Esophagus squamous epithelium (tissue), 4 donors: ENCODE measurements around a stretch of chr10.

DNA sequence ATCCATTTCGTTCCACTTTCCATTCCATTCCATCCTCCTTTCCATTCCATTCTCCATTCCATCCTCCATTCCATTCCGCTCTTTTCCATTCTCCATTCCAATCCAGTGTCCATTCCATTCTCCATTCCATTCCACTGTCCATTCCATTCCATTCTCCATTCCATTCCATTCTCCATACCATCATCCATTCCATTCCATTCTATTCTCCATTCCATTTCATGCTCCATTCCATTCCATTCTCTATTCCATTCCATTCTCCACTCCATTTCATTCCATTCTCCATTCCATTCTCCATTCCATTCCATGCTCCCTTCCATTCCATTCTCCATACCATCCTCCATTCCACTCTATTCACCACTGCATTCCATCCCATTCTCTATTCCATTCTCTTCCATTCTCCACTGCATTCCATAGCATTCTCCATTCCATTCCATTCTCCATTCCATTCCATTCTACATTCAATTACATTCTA, 80.9 kb downstream of the NSUN6 start:
- PRO-cap: no peak
- RAMPAGE, long total RNA, 4 experiments: no peak in any of the 4 experiments

- PRO-cap: no peak
- RAMPAGE, long total RNA, 4 experiments: no peak in any of the 4 experiments
Observed at GRCh38 chr10:18618890-18619466, 32.4 kb downstream of the NSUN6 start.

DNA sequence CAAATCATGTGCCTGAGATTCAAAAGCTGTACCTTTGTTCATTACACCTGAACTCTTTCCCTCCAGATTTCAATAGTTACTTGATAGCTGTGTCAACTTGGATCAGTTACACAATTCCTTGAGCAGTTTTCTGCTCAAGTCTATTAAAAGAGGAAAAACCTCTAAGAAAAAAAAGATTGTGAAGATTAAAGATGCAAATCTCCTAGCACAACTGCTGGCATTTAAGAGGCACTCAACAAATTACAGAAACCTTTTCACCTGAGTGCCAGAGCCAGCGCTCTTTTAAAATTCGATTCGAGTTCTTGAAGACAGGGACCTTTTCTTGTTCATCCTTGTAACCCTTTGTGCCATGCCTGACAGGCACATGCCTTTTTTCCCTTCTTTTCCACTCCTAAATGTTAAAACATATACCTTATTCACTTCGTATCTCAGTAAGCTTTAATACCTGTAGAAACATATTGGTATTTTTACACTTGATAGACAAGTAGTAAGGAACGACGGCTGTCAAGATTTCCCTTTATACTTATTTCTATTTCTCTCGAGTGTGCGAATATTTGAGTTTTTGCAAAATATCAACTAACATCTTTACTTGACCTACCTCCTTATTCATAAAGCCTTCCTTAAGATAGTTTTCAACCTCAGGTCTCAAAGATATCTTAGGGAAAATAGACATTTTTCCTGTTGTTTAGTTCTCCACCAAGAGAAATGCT, 701 bp downstream of the NSUN6 start:
- PRO-cap: no peak
- RAMPAGE, long total RNA, 4 experiments: no peak in any of the 4 experiments

DNA sequence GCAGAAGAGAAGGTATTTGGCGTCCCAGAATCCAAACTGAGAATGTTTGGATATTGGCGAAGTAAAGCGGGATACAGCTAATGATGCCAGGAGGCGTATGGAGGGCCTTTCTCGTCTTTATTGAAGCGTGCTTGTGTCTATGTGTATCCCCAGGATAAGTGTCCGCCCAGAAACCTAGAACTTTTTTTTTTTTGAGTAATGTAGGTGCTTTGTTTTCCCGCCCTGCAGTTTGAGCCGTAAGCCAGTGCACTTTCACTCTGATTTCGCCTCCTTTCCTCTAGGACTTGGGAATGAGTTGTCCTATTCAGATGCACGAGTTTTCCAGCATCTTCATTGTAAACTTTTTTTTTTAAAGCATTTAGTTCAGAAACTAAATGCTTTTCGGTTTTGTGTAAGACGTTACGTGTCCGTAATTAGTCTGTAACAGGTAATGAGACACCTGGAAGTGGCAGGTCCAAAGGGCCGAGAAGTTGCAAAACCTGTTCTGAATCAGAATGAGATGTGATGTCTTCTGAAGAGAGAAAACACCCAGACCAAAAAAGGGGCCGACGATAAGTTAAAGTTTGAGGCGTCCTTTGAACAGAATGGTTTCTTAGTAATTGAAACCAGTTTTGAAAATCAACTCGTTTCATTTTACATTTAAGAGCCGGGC, 776 bp downstream of the ARL5B start:
- PRO-cap: unidirectional peak, minus-strand start at position 122 of the sequence; unidirectional peak, minus-strand start at position 164 of the sequence; bidirectional peak, plus-strand start at position 531 of the sequence, minus-strand start at position 265 of the sequence
- RAMPAGE, long total RNA, 4 experiments: no peak in any of the 4 experiments

DNA sequence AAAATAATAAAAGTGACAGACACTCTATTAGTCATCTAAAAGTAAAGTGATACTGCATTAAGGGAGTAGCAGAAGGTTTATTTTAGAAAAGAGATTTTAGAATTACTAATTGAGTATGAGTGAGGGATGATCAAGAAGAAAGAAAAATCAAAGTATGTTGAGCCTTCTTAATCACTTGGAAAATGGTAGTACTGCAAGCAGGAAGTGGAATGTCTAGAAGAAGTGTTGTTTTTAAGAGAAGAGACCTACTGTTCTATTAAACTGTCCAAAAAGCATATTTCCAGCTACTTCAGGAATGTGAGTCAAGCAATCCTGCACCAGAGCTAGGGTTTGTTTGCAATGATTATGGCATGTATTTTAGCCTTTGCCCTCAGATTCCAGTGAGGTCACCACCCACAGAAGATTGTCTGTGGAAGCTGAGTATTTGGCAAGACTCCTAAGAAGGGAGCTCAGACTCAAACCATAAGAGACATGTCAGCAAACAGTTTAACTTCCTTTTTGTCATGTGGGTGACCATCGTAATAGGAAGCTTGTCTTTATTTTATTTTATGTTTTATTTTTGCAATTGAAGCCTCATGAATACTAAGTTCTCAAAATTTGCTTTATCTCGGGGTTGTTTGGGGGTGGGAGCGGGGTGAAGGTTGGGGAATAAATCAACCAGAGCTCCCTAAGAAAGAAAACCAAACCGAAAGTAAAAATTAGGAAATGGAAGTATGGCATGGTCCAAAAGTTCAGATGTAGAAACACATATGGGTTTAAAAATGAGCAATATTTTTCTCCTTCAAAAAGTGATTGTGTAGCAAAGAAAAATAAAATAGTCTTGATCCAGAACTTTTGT, 177.6 kb upstream of the PLXDC2 start:
- PRO-cap: no peak
- RAMPAGE, long total RNA, 4 experiments: no peak in any of the 4 experiments

DNA sequence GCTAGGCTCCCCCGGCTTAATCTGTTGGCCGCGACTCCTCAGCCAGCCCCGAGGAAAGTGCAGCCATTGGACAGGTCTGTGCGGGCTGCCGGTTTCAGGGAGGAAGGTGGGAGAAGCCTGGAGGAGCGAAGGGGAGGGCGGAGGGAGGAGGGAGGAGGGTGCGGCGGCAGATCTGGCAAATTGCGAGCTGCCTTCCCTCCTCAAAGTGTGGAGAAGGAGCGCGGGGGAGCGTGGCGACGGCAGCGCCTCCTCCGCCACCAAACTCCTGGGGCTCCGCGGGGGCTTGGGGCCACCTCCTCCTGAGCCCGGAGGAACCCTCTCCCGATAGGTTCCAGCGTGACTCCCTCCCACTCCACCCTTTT, 244 bp upstream of the PLXDC2 start:
- PRO-cap: bidirectional peak, plus-strand start at position 203 of the sequence, minus-strand start at position 264 of the sequence
- RAMPAGE, long total RNA, 4 experiments: start-site peak on the plus strand in 1 of 4 experiments, centred at position 208 of the sequence, 128 reads per replicate

DNA sequence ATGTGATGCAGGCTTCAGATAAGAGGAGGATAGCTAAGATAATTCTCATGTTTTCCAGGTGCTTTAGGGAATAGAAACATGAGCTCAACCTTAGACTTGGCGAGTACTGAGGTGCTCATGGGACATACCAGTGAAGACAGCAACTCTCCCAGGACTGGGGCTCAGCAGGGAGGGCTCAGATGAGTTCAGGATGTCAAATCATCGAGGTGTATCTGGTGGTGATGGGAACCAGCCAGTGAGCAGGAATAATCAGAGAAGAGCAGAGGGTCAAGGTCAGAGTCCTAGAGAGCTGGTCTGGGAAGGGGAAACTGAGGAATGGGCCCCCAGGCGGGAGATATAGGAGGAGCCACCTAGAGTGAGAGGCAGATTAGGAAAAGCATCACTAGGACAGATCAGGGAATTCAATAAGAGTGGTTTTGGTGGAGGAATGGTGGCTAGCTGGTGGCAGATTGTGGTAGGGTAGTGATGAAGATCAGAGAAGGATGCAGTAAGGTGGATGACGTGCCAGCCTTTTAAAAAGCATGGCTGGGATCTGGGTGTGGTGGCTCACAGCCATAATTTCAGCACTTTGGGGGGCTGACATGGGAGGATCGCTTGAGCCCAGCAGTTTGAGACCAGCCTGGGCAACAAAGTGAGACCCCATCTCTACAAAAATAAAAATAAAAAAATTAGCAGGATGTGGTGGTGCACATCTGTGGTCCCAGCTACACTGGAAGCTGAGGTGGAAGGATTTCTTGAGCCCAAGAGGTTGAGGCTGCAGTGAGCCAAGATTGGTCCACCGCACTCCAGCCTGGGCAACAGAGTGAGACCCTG, 19.3 kb downstream of the PLXDC2 start:
- PRO-cap: no peak
- RAMPAGE, long total RNA, 4 experiments: no peak in any of the 4 experiments

GRCh38 chr10:19846672-19847539, 30.7 kb downstream of the PLXDC2 start:
- PRO-cap: no peak
- RAMPAGE, long total RNA, 4 experiments: no peak in any of the 4 experiments

DNA sequence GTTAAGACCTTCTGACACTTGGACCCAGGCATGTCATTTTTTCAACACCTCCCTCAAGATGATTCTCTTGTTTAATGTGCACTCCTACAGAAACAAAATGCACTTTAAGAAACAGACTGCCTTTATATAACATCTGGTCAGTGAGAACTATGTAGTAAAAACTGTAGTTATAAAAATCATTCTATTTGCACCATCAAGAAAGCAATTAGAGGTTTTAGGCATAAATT, 269.4 kb downstream of the PLXDC2 start:
- PRO-cap: no peak
- RAMPAGE, long total RNA, 4 experiments: no peak in any of the 4 experiments

GRCh38 chr10:20091993-20092313, 275.7 kb downstream of the PLXDC2 start:
- PRO-cap: no peak
- RAMPAGE, long total RNA, 4 experiments: no peak in any of the 4 experiments

DNA sequence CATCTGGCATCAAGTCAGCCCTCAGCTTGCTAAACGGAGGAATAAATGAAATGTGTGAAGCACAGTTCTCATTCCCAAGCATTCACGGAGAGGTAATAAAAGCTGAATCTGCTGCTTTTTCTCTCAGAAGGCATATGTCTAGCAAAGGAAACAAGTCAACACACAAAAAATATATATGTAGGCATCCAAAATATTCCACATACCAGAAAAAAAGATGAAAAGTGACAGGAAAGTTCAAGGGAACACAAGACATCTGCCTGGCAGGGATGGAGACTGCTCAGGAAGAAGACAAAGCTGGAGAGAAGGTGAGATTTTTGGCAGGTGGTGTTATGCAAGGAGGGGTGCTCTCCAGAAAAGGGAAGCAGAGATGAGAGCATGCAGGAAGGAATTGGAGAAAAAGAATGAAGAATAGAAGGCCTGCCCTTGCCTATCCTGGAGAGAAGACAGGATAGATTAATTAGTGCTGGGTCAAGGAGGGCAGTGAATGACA, 293.7 kb downstream of the PLXDC2 start:
- PRO-cap: no peak
- RAMPAGE, long total RNA, 4 experiments: no peak in any of the 4 experiments

DNA sequence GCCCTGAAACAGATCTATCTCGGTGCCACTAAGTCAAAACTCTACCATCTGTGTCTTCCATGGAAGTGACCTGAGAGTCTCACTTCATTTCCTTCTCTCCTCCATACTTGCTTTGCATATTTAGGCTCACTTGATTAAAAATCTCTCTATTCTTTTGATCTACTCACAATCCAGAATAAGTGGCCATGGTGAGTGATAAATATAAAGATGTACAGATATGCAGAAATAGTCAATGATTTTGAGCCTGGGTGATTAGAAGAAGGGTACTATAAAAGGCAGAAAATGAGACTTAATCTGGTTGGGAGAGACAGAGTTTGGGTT, 225.2 kb upstream of the NEBL start:
- PRO-cap: no peak
- RAMPAGE, long total RNA, 4 experiments: no peak in any of the 4 experiments

DNA sequence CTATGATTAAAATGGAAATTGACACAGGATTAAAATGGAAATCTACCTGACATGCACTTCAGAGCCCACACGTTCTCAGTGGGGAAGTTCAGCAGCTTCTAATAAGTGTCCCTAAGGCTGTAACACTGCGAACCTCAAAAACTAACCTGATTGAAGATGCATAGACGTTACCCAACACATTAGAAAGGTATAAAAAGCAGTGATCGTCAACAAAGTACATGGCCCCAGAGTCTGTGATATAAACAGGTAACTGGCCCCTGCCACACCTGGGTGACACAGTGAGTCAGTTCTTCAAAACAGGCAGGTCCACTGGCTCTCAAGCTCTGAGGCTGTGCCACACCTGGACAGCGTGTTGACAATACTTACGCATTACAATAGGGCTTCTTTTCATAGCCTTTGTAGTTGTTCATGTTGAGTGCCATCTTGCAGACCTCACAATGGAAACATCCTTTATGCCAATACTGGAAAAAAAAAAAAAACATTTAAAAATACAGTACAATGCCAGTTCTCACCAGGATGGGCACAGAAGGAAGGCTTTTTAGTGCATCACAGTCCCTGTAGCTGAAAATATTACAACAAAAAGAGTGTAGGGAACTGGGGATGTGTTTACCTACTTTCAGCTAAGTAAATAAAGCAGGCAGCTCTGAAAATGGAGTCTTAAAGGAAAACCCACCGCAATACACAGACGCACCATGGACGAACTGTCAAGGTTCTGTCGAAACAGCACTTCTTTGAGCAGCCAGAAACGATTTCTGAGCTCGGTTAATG, 275.1 kb upstream of the NEBL start:
- PRO-cap: no peak
- RAMPAGE, long total RNA, 4 experiments: start-site peak on the minus strand in 1 of 4 experiments, centred at position 413 of the sequence, 35 reads per replicate

- PRO-cap: unidirectional peak, minus-strand start at chr10:21174954
- RAMPAGE, long total RNA, 4 experiments: no peak in any of the 4 experiments
Observed at GRCh38 chr10:21174743-21175122, 277.6 kb upstream of the NEBL start.

DNA sequence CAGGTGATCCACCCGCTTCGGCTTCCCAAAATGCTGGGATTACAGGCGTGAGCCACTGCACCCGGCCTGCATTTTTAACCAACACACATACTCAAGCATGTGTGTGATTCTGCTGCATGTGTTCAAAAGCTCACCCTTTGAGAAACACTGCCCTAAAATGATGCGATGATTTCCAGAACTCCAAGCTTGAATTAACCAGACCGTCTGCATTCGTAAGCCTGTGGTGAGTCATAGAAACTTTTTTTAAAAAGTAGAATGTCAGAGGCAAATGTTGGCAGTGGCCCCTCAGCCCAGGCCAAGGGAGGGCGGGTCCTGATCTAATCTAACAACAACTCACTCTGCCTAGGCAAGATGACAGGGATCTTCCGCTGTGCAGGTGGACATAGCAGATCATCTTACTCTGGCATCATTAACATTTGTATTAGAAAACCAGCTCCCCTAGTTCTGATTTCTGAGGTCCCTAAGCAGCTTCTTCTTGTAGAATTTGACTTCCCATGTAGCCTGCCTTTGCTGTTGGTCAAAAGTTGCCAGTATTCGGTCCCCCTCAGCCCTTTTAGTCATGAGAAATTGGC, 190.5 kb downstream of the SKIDA1 start:
- PRO-cap: bidirectional peak, plus-strand start at position 349 of the sequence, minus-strand start at position 162 of the sequence
- RAMPAGE, long total RNA, 4 experiments: no peak in any of the 4 experiments

DNA sequence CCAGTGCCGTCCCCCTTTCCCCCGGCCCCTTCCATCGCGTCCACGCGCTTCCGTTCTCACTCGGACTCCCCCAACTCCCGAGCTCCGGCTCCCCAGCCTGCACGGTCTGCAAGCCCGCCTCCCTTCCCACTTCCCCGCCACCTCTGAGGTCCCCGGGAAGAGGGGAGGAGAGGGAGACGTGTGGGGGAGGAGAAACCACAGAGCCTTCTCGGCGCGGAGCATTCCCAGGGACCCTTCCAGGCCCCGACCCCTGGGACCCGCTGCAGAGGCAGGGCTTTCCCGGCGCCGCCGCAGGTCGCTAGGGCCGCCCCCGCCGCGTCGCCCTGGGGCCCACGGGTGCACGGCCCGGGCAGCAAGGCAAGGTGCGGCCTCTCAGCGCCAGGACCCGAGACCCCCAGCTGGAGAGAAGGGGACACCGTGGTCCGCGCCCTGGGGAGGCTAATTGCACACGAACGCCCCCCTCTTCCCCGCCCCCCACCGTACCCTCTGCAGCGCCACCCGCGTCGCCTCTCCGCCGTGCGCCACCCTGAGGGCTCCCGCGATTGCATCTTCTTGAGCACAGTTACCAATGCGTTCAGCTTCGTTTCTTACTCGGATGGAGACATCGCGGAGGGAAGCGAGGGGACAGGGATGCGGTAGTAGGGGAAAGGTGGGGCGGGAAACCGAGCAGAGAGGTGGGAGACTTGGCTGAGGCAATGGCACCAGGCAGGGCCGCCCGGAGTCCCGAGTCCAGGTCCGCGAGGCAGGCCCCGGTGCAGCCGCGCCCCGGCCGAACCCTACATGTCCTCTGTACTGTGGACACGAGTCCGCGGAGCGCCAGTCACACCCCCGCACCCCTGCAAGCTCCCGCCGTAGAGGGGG, 29.0 kb downstream of the SKIDA1 start:
- PRO-cap: unidirectional peak, minus-strand start at position 778 of the sequence
- RAMPAGE, long total RNA, 4 experiments: no peak in any of the 4 experiments

- PRO-cap: no peak
- RAMPAGE, long total RNA, 4 experiments: no peak in any of the 4 experiments
Observed at GRCh38 chr10:21499506-21500746, 25.6 kb downstream of the SKIDA1 start.

DNA sequence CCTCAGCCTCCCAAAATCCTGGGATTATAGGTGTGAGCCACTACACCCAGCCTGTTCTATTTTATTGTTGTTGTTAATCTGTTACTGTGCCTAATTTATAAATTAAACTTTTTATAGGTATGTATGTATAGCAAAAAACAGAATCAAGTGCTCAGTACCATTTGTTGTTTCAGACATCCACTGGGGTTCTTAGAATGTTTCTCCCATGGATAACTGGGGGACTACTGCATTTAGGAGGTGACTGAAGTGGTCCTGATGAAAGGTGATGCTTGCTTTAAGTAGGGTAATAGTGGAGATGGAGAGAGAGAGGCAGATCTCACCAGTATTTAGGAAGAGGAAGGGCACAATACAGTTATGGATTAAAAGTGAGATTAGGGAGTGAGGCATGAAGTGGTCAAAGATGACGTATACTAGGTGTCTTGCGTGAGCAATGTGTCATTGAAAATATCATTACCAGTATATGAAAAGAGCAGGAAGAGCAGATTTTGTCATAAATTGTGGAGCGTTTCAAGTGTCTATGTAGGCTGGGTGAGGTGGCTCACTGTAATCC, 48.4 kb downstream of the MLLT10 start:
- PRO-cap: no peak
- RAMPAGE, long total RNA, 4 experiments: no peak in any of the 4 experiments

DNA sequence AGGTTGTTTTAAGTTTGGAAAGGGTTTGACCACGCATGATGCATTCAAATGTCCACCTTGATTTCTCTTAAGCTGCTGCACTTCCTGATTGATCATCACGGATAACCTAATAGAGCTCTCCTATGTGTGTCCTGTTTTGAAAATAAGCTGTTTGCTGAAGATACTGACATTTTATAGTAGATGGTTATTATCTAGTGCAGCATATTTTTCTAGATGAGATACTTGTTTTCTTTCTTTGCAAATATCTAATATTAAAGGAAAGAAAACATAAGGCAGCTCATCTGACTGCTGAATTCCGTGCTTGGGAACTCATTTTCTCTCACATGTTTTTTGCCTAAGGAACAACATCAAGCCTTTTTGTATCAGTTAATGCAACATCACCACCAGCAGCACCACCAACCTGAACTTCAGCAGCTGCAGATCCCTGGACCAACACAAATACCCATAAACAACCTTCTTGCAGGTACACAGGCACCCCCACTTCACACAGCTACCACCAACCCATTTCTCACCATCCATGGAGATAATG, 205.7 kb downstream of the MLLT10 start:
- PRO-cap: no peak
- RAMPAGE, long total RNA, 4 experiments: no peak in any of the 4 experiments

- PRO-cap: no peak
- RAMPAGE, long total RNA, 4 experiments: no peak in any of the 4 experiments
Observed at GRCh38 chr10:21750345-21750929, 216.4 kb downstream of the MLLT10 start.